Parietal lobe (tissue), 2 donors: ENCODE measurements around a stretch of chr18.

DNA sequence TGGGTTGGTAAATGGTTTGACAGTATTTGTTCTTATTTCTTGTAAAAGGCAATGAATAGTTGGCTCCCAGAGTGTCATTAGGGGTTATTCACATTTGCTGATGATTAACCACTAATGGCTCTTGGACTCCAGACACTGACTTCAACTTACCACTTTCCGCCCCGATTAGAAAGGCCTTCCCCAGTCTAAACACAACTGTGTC, 9.6 kb upstream of the TGIF1 start:
- RAMPAGE, long total RNA: no peak

DNA sequence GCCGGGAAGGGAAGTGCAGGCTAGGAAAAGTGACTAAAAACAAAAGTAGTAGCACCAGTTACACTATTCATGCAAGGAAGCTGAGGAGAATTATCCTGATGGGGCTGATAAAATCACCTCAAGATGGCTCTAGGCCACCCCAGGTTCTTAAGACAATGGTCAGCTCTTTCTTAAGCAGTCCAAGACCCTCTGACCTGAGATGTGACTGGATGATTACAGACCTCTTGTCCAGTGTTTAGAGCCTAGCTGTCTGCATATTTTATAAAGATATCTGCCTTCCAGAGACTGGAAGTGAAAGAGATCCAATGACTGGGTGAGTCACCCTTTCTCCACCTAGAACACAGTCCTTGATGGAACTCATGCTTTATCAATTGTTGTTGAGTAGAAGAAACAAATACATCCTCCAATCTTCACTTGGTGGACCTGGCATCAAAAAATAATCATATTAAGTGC, 3.4 kb upstream of the TGIF1 start:
- RAMPAGE, long total RNA: no peak

GRCh38 chr18:3466068-3466785, 16.3 kb downstream of the TGIF1 start:
- RAMPAGE, long total RNA: no peak

DNA sequence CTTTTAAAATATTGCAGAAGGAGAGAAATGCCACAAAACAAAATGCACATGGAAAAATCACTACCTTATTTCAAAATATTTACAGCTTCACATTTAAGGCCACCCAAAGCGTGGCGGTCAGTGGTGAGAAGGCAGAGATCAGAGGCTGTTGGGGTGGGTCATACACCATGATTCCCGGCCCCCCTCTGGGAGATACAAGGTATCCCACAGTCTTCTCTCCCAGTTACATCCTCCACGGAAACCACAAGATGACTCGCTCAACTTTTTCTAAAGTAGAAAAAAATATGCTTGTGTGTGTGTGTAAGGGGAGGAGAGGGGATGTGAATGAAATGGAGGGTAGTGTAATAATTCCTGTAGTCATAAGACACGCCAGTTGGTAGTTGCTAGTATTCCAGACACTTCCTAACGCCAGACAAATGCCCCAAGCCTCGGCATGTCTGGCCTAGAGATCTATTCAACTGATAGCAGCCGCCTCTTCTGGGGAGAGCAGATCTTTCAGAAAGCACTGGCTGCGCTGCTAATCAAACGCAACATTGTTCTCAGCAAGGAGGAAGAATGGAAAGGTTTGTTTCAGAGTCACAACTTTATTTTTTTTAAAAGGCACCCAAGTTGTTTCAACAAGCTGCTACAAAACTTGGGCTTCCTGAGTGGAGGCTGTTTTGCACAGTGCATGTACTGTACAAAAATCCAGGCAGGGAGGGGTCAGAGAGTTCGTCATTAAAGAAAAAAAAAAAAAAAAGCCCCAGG, 143.5 kb downstream of the TGIF1 start:
- RAMPAGE, long total RNA: no peak

GRCh38 chr18:3649012-3649858, 199.3 kb downstream of the TGIF1 start:
- RAMPAGE, long total RNA: no peak

- RAMPAGE, long total RNA: no peak
Observed at GRCh38 chr18:3659844-3660211, 209.9 kb downstream of the TGIF1 start.

- RAMPAGE, long total RNA: no peak
Observed at GRCh38 chr18:3723039-3723324, 273.0 kb downstream of the TGIF1 start.

- RAMPAGE, long total RNA: no peak
Observed at GRCh38 chr18:4807382-4808166, 352.5 kb upstream of the DLGAP1 start.

- RAMPAGE, long total RNA: no peak
Observed at GRCh38 chr18:5417404-5417828, 121.9 kb upstream of the ZBTB14 start.

DNA sequence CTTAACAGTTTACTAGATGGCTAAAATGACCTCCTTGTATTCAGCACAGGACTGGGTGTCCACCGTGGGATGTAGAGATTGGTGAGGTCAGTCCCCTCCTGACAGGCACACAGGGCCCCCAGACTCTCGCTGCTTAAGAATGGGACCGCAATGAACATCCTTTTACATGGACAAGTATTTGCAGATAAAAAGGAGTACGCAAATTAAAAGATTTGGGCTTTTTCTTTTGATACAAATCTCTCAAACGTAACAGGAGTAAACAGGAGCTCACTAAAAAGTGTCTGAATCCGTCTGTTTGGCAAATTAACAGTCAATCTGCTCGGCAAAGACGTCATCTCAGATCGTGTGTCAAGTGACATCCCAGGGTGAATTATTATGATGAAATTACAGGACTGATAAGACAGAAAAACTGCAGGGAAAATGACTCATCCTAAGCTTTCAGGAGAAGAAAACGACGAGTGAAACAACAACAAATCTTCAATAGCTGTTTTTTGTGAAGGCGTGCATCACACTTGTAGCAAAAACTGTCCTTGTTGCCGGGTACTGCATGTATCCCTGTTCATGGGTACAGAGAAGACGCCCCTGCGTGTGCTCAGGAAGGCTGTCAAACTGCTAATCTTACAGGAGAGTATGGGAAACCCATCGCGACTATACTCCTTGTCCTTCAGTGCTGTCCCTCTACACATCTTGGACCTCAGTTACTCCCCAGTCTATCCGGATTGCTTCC, 25.0 kb downstream of the EPB41L3 start:
- RAMPAGE, long total RNA: no peak

GRCh38 chr18:6741026-6741845, 11.7 kb downstream of the ARHGAP28 start:
- RAMPAGE, long total RNA: no peak

DNA sequence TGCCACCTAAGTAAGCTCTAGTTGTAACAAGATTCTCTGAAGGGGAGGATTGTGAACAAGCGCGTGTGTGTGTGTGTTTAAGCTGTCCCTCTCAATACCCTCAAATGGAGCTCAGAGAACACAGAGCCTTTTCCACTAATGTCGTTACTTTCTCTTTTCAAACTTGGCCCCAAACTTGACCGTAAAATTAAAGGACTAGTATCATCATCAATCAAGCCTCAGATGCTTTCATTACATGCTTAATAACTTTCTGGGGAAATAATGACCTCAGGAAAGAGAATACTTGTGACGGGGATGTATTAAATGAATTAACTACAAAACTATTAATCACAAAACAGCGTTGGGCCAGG, 155.8 kb downstream of the ARHGAP28 start:
- RAMPAGE, long total RNA: no peak

DNA sequence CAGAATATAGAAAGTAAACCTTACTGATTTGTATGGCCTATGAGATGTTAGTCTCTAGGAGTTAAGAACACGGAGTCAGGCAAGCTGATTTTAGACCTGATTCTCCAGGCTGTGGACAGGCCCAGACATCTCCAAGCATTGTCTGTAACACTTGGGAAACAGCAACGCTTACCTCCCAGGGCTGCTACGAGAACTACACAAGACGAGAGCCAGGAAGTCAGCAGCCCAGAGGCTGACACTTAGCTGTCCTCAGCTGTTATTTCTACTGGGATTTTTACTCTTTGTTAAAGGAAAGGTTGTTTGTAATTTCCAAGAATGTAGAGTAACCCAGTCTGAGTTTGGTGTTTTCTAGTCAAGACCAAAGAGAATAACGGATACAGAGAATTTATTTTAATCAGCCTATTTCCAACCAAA, 123.5 kb downstream of the LAMA1 start:
- RAMPAGE, long total RNA: no peak

DNA sequence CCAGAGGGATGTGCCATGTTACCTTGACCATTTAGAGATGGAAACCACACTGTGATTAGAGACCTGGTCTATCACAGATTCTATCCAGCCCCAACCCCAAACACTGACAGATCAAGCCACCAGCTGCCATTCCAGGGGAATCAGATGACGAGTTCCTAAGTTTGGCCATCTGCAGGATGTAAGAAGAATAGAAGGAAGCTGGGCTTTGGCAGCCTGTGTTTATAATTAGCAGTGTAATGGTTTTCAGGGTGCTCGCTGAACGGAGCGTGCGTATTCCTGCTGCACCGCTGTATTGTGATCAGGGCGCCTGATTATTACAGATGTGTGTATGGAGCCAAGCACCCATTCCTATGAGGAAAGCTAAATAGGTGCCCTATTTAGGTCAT, 138.1 kb downstream of the LRRC30 start:
- RAMPAGE, long total RNA: no peak

DNA sequence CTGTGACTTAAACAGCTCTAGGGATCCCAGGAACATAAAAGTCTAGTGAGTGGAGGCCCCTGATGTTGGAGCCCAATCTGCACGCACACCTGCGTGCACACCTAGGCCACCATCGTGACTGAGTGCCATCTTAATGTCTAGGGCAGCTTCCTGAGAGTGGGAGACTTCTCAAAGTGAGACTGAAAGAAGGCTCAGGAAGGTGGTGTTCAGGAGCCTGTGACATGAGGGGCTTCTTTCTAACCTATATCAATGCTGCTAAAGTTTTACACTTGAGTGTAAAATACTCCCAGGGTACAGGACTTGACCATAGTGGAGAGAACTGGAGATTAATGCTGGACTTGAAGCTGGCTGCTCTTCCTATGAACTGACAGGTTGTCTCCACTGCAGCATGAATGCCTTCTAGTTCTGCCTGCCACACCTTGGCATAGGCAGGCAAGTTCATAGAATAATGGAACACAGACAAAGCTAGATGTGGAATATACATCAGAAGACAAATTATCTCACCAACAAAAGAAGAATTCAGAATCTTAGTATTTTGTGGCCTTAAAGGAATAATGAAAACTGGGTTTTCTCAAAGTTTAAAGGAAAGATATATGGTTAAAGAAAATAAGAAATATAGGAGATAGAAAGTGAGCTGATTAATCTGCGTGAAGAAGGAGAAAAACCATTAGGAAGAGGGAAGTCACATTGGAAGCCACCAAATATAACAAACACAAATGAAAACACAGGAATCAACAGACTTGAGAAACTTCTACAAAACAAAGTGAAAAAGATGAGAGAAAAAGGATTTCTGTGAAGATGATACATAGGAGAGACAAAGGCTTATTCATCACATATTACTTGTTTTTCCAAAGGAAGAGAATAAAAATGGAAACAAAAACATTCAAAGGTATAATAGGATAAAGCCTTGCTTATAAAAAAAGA, 106.0 kb downstream of the PTPRM start:
- RAMPAGE, long total RNA: no peak

DNA sequence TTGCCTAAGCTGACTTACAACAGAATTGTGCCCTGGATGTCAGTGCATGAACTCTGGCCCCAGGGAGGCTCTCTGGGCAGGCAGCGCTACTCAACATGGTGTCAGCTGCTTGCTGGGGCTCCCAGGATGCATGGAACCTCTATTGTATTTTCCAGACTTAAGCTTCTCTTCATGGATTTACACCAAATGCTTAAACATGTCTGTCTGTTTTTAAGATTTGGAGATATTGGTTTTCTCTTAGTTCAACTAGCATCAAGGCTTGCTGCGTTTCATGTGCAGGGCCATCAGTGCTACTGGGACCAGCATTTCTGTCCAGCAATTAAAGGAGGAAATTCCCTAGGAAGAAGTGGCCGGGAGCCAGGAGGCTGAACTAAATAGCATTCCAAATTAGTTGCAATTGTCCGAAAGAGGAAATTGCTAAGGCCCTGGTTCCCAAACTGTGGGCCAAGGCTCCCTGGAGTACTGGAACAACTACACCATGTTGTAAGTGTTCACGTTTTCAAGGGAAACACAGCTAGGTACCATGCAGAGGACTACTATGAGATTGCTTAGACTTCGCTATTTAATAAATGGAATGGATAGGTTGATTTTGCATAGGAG, 257.8 kb downstream of the PTPRM start:
- RAMPAGE, long total RNA: no peak

DNA sequence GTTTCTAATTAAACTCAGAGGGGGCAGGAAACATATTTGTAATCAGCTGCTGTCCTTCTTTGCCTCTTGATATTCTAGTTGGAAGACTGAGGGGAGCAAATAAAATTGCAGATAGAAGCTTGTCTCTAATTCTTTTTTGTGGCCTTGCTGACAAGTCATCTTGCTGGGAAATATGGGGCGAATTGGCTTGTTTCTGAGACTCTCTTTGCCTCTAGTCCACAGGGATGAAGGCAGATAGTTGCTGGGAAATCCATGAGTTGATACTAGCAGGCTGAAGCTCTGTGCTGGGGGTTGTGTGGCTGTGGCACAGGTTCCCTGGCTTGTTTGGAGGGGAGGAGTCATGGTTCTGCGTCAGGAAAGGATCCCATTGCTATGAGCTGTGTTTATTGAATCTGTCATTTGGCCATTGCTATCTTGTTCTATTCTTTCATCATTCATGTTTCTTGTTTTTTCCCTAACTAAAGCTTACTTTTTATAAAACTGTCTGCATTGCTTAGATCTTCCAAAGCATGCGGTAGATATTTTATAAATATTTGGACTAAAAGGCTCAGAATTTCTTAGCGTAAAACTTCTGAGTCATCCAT, 335.2 kb downstream of the PTPRM start:
- RAMPAGE, long total RNA: no peak

DNA sequence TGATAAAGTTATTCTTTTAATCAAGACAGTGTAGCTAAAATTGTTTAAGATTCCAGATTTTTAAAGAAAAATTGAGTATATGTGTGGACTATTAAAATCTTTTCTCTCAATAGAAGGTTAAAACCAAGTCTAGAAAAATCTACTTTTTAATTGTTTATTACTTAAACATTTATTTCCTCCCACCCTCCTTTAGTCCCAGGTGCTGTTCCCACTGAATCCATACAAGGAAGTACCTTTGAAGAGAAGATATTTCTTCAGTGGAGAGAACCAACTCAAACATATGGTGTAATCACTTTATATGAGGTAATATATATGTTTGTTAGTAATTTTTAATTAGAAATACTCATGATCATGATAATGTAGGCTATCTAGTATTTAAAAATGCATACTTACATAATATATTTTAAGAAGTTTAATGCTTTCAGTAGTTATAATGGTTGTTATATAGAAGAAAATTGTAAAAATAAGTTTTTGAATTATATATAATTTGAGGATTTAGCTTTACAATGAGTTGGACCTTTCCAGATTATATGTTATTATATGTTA, 509.2 kb downstream of the PTPRM start:
- RAMPAGE, long total RNA: no peak

- RAMPAGE, long total RNA: no peak
Observed at GRCh38 chr18:8113499-8113901, 495.7 kb upstream of the RAB12 start.

GRCh38 chr18:8139013-8139796, 470.0 kb upstream of the RAB12 start:
- RAMPAGE, long total RNA: no peak